Spleen (tissue), 7 donors: ENCODE data around the gene TIPARP.

GRCh38 chr3:155554970-155555628 is 189.8 kb downstream of the PLCH1 start:
- PRO-cap, 4 experiments: no peak in any of the 4 experiments
- RAMPAGE, long total RNA, 4 experiments: no peak in any of the 4 experiments

- PRO-cap, 4 experiments: no peak in any of the 4 experiments
- RAMPAGE, long total RNA, 4 experiments: no peak in any of the 4 experiments
Observed at GRCh38 chr3:155676148-155676675, 68.7 kb downstream of the PLCH1 start.

DNA sequence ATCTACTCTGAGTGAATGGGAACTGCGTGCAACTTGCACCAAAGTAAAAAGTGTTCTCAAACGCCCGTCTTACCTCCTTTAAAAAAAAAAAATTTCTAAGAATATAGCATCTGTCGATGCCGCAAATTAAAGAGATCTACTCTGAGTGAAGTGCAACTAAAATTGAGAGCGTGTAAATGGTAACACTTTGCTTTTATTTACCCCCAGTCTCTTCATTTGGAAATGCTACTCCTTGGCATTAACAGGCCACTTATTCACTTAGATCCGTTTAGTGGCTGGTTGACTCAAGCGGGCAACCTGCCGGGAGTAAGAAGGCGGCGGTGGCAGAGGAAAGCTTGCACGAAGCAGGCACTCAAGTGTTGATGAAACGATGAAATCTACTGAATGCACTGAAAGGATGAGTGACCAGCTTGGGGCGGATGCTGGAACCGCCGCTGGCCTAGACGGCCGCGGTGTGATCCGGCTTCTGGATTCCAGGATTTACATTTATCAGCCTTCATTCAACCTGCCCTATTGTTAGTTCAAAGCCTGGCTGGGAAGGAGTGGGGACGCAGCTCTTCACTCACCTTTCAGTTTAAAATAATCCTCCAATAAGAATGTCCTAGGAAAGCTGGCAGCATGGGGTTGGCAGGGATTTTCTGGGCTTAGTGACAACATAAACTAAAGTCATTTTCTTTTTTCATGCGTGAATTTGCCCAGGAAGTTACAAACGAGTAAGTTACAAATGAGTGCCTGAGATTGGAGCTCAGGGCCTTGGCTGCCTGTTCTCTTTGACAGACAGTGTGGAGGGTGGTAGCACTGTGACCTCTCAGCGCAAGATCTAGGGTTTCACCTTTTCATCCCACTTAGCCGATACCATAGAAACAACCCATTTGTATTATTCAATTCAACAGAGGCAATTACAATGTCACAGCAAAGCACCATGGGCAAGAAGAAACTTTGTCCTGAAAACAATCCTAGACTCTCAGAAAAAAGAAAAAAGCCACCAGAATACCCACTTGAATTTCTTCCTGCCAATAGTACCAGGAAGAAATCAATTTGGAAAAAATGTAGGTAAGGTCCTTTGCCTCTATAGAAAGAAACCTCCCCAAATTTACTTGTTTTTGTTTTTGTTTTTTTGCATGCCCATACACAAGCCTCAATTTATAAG is 1.1 kb upstream of the PLCH1 start:
- PRO-cap, 4 experiments: no peak in any of the 4 experiments
- RAMPAGE, long total RNA, 4 experiments: no peak in any of the 4 experiments

GRCh38 chr3:155946297-155946713 is 75.9 kb downstream of the GMPS start:
- PRO-cap, 4 experiments: no peak in any of the 4 experiments
- RAMPAGE, long total RNA, 4 experiments: no peak in any of the 4 experiments

GRCh38 chr3:156673846-156674734 is at the start of gene TIPARP:
Gene TIPARP (plus strand): TSS chr3:156674590.
- PRO-cap, 4 experiments: peak in 4 of 4 experiments; most common plus-strand start chr3:156674590 (in 4); most common minus-strand start chr3:156674104 (in 4)
- RAMPAGE, long total RNA, 4 experiments: start-site peak on the plus strand in 4 of 4 experiments, at chr3:156674584-156674618 at its widest, 445 to 807 reads per replicate; start-site peak on the minus strand in 2 of 4 experiments, at chr3:156674370-156674382 at its widest, 30 to 44 reads per replicate

GRCh38 chr3:156676795-156677522 is 2.6 kb downstream of the TIPARP start:
- PRO-cap, 4 experiments: peak in 1 of 4 experiments; most common minus-strand start chr3:156677118 (in 1)
- RAMPAGE, long total RNA, 4 experiments: no peak in any of the 4 experiments

- PRO-cap, 4 experiments: no peak in any of the 4 experiments
- RAMPAGE, long total RNA, 4 experiments: no peak in any of the 4 experiments
Observed at GRCh38 chr3:156685074-156685558, 10.7 kb downstream of the TIPARP start.

- PRO-cap, 4 experiments: no peak in any of the 4 experiments
- RAMPAGE, long total RNA, 4 experiments: no peak in any of the 4 experiments
Observed at GRCh38 chr3:156750847-156751229, 75.3 kb upstream of the LEKR1 start.

DNA sequence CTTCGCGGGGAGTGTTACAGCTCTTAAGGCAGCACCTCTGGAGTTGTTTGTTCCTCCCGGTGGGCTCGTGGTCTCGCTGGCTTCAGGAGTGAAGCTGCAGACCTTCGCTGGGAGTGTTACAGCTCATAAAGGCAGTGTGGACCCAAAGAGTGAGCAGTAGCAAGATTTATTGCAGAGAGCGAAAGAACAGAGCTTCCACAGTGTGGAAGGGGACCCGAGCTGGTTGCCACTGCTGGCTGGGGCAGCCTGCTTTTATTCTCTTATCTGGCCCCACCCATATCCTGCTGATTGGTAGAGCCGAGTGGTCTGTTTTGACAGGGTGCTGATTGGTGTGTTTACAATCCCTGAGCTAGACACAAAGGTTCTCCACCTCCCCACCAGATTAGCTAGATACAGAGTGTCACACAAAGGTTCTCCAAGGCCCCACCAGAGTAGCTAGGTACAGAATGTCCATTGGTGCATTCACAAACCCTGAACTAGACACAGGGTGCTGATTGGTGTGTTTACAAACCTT is 4.3 kb upstream of the LEKR1 start:
- PRO-cap, 4 experiments: no peak in any of the 4 experiments
- RAMPAGE, long total RNA, 4 experiments: no peak in any of the 4 experiments

- PRO-cap, 4 experiments: no peak in any of the 4 experiments
- RAMPAGE, long total RNA, 4 experiments: no peak in any of the 4 experiments
Observed at GRCh38 chr3:156843362-156843885, 17.3 kb downstream of the LEKR1 start.

DNA sequence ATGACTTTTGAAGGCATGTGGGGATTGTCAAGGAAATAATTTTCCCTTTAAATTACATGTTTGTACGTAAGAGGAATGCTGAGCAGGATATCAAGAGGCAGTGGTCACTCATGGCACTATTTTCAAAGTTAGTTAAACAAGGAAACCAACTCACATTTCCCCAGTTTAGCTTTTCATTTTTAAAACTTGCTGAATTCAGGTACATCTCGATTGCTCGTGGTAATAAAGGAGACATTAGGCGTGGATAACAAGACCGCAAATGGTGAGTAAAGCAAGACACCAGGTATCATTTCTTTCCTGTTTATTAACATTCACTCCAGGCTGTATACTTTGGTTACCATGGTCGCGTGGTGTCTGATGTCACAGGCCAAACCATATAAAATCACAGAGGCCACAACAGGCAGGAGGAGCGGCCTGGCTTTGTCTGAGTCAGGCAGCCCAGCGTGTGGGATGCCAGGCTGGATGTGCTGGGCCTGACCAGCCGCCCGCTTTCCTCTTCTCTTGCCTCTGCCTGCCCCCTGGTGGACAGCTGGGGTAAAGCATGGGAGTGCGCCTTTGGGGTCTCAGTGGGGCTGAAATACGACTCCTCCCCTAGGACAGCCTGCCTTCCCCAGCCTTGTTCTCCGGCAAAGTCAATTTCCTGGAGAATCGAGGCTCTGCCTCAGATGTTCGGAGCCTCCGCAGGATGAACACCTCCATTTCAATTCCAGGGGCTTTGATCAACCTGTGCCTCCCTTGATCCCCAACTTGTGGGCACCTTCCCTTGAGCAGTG is 78.4 kb downstream of the CCNL1 start:
- PRO-cap, 4 experiments: peak in 2 of 4 experiments; most common plus-strand start position 406 of the sequence (in 1); most common minus-strand start position 497 of the sequence (in 1)
- RAMPAGE, long total RNA, 4 experiments: no peak in any of the 4 experiments

- PRO-cap, 4 experiments: peak in 4 of 4 experiments; most common plus-strand start chr3:157089317 (in 2); most common minus-strand start chr3:157089168 (in 4)
- RAMPAGE, long total RNA, 4 experiments: no peak in any of the 4 experiments
Observed at GRCh38 chr3:157089035-157089458, 70.9 kb downstream of the CCNL1 start.

GRCh38 chr3:157133002-157133384 is 27.0 kb downstream of the CCNL1 start:
- PRO-cap, 4 experiments: no peak in any of the 4 experiments
- RAMPAGE, long total RNA, 4 experiments: no peak in any of the 4 experiments

- PRO-cap, 4 experiments: no peak in any of the 4 experiments
- RAMPAGE, long total RNA, 4 experiments: no peak in any of the 4 experiments
Observed at GRCh38 chr3:157145520-157146260, 14.3 kb downstream of the CCNL1 start.

DNA sequence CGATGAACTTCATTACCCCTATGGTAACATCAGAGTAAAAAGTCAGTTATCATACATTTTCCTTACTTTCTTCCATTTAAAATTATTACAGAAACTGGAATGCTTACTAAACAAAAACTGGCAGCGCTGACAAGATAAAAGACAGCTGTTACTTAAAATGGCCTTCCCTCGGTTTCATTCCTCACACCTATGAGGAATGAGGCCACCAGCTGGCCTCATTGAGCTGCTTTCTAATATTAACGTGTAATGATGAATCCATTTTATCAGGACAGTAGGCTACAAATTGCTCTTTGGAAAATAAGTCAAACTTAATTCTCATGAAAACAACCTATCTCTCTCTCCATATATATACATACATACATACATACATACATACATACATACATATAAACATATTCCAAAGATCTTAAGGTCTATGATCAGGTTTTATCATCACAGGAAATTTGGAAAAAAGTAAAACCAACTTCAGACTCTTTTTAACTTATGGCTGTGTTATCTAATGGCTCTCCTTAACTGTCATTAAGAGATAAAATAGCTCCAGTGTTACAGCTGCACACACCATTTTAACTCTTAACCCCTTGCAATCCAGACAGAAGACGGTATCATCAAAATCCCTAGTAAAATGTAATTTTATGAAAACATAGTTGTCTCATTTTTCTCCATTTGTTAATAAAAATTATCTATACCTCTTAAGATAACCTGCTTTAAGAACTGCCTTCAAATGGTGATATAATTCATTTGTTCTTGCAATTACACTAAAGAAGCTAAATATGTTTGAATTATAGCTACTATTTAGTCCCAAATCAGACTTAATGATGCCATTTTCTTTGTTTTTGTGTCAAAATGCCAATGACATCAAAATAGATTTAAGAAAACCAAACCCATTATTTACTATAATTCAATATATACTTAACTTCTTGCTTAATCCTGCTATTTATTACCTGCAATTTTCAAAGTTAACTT is 5.1 kb downstream of the CCNL1 start:
- PRO-cap, 4 experiments: no peak in any of the 4 experiments
- RAMPAGE, long total RNA, 4 experiments: no peak in any of the 4 experiments

GRCh38 chr3:157437175-157438037 is 756 bp downstream of the PTX3 start:
- PRO-cap, 4 experiments: peak in 4 of 4 experiments; most common plus-strand start chr3:157437855 (in 4); most common minus-strand start chr3:157437783 (in 3)
- RAMPAGE, long total RNA, 4 experiments: no peak in any of the 4 experiments

GRCh38 chr3:157499148-157500094 is 3.8 kb downstream of the VEPH1 start:
- PRO-cap, 4 experiments: no peak in any of the 4 experiments
- RAMPAGE, long total RNA, 4 experiments: no peak in any of the 4 experiments

DNA sequence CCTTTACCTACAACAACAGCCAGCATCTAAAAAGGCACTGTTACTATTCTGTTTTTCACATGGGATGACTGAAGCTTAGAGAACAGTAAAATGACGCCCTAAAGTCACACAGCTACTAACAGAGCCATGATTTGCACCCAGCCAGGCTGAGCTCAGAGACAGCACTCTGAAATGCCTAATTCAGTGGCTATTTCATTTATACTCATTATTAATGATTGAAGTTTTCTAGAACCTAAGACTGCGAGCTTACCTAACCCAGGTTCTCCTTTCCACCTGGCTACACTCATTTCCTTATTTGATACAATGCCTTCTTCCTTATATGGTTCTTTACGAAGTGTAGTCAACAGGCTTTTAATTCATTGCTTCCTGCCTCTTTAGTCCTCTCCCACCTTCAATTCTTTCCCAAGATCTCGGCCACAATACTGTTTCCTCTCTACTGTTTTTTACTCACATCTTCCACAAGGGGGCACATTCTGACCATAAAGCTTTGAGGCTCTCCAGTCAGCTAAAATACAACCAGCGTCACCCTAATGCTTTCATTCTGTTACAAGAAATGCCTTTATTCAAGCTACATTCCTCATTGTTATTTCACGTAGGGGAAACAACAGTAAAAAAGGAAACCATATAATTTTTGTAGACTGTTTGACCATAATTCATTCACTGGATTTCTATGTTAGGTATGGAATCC is 29.2 kb upstream of the VEPH1 start:
- PRO-cap, 4 experiments: no peak in any of the 4 experiments
- RAMPAGE, long total RNA, 4 experiments: no peak in any of the 4 experiments

- PRO-cap, 4 experiments: peak in 1 of 4 experiments; most common minus-strand start chr3:157819291 (in 1)
- RAMPAGE, long total RNA, 4 experiments: no peak in any of the 4 experiments
Observed at GRCh38 chr3:157819082-157819456, 287.2 kb downstream of the SHOX2 start.

DNA sequence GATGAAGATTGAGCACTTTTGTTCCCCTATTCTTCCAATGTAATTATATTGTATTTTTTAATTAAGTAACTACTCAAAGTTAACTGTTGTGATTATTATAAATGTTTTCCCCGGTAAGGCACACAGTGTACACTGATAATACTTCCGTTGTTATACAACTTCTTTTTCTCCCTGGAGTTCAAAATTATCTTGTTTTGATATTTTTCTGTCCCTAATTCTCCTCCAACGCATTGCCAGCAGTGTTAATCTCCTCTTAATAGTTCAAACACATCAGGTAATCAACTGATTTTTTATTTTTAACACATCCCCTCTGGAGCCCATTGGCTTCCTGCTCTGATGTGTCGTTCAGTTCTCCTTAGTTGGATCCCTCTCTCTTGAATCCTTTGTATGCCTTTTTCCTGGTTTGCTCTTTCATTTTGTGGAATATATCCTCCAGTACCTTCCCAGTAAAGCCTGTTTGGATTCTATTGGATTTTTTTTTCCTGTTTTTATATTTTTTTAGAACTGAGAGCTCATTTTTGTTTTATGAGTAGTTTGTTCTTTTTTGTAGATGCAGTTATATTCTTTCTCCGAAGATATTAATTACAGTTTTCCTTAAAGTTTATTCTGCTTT is 32.2 kb upstream of the MFSD1 start:
- PRO-cap, 4 experiments: no peak in any of the 4 experiments
- RAMPAGE, long total RNA, 4 experiments: no peak in any of the 4 experiments